Zone of skin (tissue), 1 donor: ENCODE data around the genes SCYGR3, SPHKAP and SP140L.

- RRBS = no CpG with 5 or more reads among the region's 4 CpGs
These were observed 62.2 kb upstream of the SCYGR2 start for GRCh38 chr2:227536290-227537108.

- RRBS = no CpG with 5 or more reads among the region's 3 CpGs
These were observed at the start of gene SCYGR3 for GRCh38 chr2:227614767-227615021. TSS of gene SCYGR3 (minus strand) at chr2:227614840.

- RRBS = no CpG with 5 or more reads among the region's 13 CpGs
These were observed 32.5 kb upstream of the CCL20 start for GRCh38 chr2:227781115-227781621.

DNA sequence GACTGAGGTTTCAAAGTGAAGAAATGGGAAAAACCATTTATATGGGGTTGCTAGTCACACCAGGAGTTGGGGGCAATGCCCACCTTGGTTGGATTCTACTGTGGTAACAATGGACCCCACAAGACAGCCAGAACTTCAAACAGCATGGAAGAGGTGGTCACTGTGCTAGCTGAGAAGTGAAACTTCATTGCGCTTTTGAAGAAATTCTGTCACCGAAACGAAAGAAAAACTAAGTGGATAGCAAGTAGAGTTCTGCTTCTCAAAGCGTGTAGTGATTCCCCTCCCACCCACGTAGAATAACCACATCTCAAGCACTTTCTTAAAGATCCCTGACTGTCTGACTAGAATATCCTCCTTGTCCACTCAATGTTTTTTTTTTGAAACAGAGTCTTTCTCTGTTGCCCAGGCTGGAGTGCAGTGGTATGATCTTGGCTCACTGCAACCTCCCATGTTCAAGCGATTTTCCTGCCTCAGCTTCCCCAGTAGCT is 30.2 kb upstream of the CCL20 start:
- RRBS = no CpG with 5 or more reads among the region's 6 CpGs

DNA sequence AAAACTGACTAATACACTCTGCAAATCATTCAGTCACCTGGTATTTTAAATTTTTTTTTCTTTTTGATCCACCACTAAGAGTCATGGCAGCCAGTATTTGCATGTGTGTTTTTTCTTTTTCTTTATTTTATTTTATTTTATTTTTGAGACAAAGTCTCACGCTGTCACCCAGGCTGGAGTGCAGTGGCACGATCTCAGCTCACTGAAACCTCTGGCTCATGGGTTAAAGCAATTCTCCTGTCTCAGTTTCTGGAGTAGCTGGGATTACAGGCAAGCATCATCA is 81.8 kb downstream of the DAW1 start:
- RRBS = no CpG with 5 or more reads among the region's 2 CpGs

- RRBS = no CpG with 5 or more reads among the region's 49 CpGs
These were observed at the start of gene SPHKAP for GRCh38 chr2:228181378-228182140. TSS of gene SPHKAP (minus strand) at chr2:228181687.

DNA sequence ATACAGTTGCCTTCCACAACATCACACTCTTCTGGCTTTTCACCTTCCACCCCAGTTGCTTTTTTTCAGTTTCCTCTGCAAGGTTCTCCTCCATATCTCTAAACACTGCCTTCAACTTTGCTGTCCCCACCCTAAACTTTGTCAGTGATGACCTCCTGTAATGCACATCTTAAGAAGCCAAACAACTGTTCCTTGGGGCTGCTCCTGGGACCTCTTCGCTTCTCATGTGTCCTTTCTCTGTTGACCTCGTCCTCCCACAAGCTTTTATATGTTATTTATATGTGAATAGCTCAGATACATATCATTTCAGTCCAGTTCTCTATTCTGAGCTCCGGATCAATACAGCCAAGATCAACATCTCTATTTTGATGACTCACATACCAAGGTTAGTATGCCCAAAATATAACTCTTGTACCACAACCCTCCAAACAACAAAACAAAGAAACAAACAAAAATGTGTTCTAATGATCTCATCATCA is 154.3 kb downstream of the PID1 start:
- RRBS = no CpG with 5 or more reads among the region's 3 CpGs

DNA sequence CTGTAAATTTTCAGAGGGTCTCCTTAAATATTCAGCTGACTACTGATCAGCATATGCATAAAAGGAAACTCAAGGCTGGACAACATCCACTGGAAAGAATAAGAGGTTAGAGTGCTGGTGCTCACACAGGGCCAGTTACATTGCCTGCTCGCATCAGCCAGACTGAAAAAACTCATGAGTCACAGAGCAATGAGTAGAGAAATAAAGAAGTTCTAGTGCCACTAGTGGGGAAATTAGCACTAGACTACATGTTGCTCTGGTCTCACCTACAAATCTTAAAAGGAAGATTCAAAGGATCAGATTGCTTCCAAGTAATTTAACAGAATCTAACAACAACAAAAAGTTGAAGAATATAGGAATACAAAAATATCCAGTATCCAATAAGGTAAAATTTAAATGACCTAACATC is 106.2 kb downstream of the PID1 start:
- RRBS = no CpG with 5 or more reads among the region's 1 CpG

DNA sequence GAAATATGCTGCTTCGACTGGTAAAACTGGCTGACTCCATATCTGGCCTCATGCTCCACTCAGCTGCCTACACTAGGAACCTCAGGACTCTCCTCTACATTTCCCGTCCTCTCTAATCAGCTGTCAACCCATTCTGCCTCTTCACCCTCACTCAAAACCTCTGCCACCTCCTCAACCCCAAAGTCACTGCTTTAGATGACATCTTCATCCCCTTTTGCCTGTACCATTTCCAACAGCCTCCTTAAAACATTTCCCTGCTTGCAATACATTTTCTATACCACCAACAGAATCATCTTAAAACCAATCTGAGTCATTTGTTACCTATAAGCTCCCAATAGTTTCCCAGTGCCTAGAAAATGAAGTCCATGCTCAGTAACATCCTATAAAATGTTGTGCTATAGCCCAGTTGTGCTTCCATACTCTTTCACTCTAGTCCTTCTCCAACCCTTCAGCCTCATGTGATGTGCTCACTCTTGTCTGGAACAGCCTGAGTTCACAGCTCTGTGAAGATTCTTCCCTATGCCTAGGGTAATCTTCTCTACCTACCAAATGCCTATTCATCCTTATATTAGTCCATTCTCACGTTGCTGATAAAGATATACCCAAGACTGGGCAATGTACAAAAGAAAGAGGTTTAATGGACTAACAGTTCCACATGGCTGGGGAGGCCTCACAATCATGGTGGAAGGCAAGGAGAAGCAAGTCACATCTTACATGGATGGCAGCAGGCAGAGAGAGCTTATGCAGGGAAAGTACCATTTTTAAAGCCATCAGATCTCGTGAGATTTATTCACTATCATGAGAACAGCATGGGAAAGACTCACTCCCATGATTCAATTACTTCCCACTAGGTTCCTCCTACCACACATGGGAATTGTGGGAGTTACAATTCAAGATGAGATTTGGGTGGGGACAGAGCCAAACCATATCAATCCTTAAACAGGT is 28.4 kb downstream of the PID1 start:
- RRBS = no CpG with 5 or more reads among the region's 4 CpGs

- RRBS = no CpG with 5 or more reads among the region's 2 CpGs
These were observed 26.1 kb downstream of the PID1 start for GRCh38 chr2:229244736-229245543.

DNA sequence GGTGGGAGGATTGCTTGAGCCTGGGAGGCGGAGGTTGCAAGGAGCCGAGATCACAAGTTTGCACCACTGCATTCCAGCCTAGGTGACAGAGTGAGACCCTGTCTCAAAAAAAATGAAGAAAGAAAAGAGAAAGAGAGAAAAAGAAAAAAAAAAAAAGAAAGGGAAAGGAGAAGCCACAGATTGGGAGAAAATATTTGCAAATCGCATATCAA is 10.7 kb downstream of the DNER start:
- RRBS = no CpG with 5 or more reads among the region's 3 CpGs

DNA sequence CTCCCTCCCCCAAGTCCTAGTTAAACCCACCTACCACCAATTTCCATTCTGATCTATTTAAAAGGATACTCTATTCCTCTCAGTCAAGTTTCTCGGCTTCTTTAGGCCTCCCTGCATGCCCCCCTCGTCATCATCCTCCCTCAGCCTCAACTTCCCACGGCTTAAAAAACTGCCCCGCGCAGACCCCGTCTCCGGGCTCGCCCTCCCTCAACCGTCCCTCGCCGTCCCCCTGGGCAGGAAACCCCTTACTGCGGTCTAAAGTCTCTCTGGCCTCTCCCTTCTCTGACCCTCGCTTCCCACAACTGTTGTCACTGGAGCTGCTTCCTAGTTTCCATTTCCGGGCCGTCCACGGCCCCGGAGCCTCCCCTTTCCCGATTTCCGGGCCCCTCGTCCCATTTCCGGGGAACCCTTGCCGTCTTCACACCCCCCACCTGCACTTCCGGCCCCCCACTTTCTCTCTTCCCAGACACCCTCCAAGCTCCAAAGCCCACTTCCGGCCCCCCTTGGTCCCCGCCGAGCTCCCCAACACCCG is 721 bp downstream of the TRIP12 start:
- RRBS = 3% methylated on average over 7 of the region's 27 CpGs

DNA sequence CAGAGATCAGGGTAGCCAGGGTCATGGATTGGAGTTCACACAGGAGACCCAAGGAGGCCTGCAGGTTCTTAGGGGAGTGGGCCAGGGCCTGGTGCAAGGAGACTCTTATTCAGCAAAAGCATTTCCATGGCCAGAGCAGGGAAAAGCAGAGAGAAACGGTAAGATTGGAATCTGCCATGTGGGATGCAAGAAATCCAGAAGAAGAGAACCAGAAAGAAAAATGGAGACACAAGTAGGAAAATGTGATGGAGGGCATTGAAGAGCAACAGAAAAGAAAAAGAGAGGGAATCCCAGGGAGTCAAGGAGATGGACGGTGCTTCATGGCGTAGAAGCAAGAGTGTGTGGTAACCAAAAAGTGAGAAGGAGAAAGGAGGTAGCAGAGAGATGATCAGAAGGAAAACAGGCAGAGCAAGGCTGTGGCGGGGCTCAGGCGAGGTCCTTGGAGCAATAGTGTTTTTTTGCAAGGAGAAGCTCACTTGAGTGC is 18.9 kb downstream of the SP140 start:
- RRBS = no CpG with 5 or more reads among the region's 5 CpGs

GRCh38 chr2:230318503-230319597 is 8.1 kb upstream of the SP140L start:
- RRBS = no CpG with 5 or more reads among the region's 8 CpGs

- RRBS = no CpG with 5 or more reads among the region's 11 CpGs
These were observed at the start of gene SP140L for GRCh38 chr2:230326725-230327420. TSS of gene SP140L (plus strand) at chr2:230327193.

DNA sequence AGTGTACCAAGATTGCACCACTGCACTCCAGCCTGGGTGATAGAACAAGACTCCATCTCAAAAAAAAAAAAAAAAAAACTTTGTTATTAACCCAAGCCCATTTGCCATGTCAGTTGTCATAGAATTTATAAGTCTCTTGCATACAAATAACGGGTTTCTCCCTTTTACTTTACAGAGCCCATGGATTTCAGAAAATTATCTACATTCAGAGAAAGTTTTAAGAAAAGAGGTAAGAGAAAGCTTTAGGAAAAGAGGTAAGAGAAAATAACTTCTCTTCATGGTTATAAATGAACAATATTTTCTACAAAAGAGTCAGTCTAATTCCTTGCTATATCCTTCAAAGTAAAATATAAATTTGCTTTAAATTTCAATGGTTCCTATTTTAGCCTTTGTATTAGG is 50.1 kb downstream of the SP100 start:
- RRBS = no CpG with 5 or more reads among the region's 1 CpG

DNA sequence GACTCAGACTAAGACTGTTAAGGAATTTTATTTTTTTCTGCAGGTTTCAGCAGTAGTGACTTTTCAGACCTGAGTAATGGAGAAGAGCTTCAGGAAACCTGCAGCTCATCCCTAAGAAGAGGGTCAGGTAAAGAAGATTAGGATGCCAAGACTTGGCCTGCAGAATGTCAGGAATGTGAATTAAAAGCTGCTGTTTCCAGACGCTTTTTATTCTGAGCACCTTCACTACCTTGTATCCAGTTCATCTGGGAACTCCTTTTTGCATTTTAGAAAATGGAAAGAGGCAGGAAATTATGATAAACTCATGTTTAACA is 53.9 kb downstream of the SP100 start:
- RRBS = no CpG with 5 or more reads among the region's 1 CpG

DNA sequence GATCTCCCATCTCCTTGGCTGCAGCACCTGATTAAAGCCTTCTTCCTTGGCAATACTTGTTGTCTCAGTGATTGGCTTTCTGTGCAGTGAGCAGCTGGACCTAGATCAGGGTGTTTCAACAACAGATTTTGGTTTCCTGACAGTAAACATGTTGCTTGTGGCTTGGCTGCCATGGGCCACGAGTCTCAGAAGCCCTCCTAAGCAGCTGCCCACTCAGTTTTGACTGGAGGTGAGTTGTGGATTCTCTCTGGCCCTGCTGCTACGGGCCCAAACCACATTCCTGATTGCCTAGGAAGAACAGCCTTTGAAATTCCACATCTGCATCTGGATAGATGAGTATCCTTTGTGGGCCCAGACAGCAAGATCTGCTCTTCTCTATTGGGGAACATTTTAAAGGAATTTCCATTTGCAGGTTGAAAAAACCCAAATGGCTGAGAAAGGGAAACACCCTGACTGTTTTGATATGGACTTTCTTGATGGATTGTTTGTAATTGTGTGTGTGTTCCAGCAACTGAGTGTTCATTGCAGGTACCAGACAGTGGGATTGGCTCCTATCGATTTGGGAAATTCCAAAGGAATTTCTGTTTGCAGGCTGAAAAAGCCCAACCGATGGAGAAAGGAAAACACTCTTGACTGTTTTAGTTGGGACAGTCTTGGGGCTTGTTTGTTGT is 105.7 kb downstream of the SP100 start:
- RRBS = no CpG with 5 or more reads among the region's 4 CpGs

DNA sequence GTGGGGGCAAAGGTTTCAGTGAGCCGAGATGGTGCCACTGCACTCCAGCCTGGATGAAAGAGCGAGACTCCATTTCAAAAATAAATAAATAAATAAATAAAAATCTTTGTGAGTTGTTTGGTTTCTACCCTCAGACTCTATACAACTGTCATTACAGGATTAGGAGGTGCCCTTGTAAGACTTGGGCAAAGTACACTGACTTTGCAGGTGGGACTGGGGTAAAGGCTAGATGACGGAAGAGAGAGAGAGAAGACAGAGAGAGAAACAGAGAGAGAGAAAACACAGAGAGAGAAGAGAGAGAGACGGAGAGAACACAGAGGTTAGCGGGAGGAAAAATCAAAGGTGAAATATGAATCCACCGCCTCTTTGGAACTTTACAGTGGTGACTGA is 25.3 kb upstream of the CAB39 start:
- RRBS = no CpG with 5 or more reads among the region's 6 CpGs